Metastatic Liver Carcinoma in the Lung (tissue), 2 donors: ENCODE measurements around a stretch of chr9.

- PRO-cap, 2 experiments, result no peak in any of the 2 experiments
Measured at GRCh38 chr9:37827963-37828654, 27.5 kb downstream of the DCAF10 start.

DNA sequence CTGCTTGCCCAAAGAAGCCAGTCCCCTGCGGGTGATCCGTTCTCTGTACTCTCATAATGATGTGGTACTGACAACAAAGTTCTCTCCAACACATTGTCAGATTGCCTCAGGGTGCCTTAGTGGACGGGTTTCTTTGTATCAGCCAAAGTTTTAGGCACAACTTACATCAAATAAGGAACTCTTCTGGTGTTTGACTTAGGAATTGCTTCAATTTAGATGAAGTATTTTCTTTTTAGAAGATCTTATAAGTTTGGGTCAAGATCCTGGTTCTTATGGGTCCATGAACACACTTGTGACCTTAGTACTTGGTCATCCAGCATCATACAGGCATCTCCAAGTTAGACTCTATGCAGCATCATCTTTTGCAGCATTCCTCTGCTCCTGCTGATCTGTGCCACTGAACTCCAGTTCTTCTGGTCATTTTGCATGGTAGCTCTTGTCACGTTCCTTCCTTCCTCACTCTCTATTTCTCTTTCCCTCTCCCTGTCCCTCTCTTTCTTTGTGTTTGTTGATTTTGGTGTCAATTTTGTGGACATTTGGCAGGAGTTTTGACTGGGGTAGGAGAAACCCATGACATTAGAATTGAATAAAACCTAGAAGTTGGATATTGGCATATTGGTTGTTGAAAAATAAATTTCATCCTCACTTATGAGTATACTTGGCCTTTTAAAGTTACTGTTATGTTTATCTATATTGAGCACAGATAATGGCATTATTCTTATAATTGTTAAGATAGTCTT lies 42.4 kb downstream of the SLC25A51 start:
- PRO-cap, 2 experiments, result no peak in any of the 2 experiments

- PRO-cap, 2 experiments, result no peak in any of the 2 experiments
Measured at GRCh38 chr9:37938339-37939421, 34.8 kb upstream of the SLC25A51 start.

GRCh38 chr9:38060696-38061058 lies 8.3 kb downstream of the SHB start:
- PRO-cap, 2 experiments, result no peak in any of the 2 experiments

- PRO-cap, 2 experiments, result no peak in any of the 2 experiments
Measured at GRCh38 chr9:38063912-38064650, 4.9 kb downstream of the SHB start.

GRCh38 chr9:38649705-38650477 lies 29.5 kb upstream of the ANKRD18A start:
- PRO-cap, 2 experiments, result no peak in any of the 2 experiments

DNA sequence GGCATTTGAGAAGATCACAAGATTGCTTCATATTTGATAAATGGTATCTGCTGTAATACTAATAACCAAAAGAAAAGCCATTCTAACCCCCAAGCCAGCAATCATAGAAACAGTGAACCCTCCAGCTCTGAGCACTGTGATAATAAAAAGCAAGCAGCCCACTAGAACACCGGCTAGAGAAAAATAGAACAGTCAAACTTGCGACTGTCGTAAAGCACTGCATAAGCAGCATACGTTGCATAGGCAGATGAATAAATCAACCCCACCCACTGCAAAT lies 31.9 kb upstream of the ANKRD18A start:
- PRO-cap, 2 experiments, result no peak in any of the 2 experiments

DNA sequence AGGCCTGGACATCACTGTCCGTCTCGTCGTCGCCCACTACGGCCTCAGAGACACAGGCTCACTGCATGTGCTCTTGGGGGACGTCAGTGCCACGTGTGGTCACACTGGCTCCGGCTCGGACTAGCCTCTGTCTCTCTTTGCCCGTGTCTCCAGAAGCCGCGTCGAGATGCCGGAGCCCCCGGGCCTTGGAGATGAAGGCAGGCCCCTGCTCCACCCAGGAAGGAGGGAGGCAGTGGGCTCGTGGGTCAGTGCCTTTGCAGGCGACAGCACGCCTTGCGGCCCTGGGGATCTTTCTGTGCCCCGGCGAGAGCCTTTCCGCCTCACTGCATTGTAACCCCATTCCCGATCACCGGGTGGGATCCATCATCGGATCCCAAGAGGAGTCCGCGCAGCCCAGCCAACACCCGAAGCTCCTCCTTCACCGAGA lies 169.1 kb upstream of the ZNG1F start:
- PRO-cap, 2 experiments, result no peak in any of the 2 experiments

GRCh38 chr9:41651007-41651244 lies 461.8 kb upstream of the ZNG1F start:
- PRO-cap, 2 experiments, result no peak in any of the 2 experiments

DNA sequence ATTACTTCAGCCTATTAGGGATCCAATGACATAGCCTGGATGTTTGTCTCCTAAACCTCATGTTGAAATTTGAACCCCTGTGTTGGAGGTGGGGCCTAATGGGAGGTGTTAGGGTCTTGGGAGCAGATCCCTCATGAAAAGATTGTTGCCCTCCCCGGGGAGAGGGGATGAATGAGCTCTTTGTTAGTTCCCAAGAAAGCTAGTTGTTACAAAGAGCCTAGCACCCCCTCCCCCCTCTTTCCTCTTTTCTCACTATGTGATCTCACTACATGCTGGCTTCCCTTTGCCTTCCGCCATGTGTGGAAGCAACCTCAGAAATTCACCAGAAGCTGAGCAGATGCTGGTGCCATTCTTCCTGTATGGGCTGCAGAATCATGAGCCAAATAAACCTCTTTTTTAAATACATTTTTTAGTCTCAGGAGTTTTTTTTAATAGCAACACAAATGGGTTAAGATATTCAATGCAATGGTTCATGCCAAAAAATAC lies 123.2 kb downstream of the SPATA31A6 start:
- PRO-cap, 2 experiments, result no peak in any of the 2 experiments

DNA sequence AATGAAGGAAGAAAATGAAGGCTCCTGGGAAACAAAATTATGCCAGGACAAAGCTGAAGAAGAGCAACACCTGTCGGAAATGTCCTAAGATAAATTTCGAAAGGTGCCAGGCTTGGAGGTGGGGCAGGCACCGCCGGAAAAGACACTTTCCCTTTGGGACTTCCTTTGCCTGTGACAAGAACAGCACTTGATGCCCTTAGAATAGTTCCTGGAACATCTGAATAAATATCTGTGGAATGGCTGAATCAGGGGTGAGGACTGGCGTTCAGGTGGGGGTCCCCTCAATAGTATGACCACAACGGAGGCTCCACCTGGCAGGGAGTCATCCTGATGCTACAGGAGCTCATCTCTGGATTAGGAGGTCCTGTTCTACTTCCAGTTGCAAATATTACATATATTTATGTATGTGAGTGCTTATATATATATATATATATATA lies 608.6 kb downstream of the SPATA31A6 start:
- PRO-cap, 2 experiments, result peak in 1 of 2 experiments; most common minus-strand start position 142 of the sequence (in 1)

- PRO-cap, 2 experiments, result no peak in any of the 2 experiments
Measured at GRCh38 chr9:43125856-43126567, 942.6 kb downstream of the SPATA31A6 start.

GRCh38 chr9:61555059-61555345 lies 365.2 kb downstream of the SPATA31A7 start:
- PRO-cap, 2 experiments, result no peak in any of the 2 experiments

GRCh38 chr9:62830956-62831227 lies 1641.1 kb downstream of the SPATA31A7 start:
- PRO-cap, 2 experiments, result no peak in any of the 2 experiments

DNA sequence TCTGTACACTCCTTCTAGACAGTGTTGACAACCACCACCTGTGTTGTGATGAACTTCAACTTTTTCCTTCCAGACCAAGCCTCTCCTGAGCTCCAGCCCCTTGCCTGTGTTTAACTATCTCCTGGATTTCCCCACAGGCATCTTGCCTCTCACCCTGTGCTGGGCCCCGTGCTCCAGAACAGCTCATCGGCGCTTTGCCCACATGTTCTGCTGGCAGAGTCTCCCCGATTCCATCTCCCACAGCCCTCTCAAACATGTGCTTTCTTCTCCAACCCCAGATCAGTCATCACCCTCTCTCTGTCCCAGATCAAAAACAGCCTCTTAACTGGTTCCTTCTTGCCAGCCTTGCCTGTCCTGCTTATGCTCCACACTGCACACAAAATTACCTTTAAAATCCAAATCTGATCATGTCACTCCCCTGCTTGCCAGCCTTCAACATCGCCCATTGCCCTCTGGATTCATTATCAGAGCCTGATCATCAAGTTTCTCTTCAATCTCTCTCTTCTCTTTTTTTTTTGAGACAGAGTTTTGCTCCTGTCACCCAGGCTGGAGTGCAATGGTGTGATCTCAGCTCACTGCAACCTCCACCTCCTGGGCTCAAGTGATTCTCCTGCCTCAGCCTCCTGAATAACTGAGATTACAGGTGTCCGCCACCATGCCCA lies 1959.2 kb downstream of the FOXD4L5 start:
- PRO-cap, 2 experiments, result no peak in any of the 2 experiments

- PRO-cap, 2 experiments, result no peak in any of the 2 experiments
Measured at GRCh38 chr9:63703698-63704177, 1581.3 kb downstream of the FOXD4L5 start.

- PRO-cap, 2 experiments, result peak in 2 of 2 experiments; most common plus-strand start chr9:63817267 (in 1); most common minus-strand start chr9:63817303 (in 2)
Measured at GRCh38 chr9:63817097-63818021, 1467.7 kb downstream of the FOXD4L5 start.

DNA sequence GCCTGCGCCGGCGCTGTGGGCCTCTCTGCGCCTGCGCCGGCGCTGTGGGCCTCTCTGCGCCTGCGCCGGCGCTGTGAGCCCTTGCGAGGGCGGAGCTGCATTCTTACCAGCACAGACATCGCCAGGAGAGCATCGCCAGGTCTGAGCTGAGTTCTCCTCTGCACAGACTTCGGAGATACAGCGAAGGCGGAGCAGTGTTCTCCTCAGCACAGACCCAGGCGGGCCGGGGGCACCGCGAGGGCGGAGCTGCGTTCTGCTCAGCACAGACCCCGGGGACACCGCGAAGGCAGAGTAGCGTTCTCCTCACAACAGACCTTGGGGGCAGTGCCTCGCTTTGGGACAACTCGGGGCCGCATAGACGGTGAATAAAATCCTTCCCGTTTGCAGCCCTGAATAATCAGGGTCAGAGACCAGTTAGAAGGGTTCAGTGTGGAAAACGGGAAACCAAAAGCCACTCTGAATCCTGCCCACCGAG lies 1268.1 kb downstream of the FOXD4L5 start:
- PRO-cap, 2 experiments, result peak in 1 of 2 experiments; most common plus-strand start position 106 of the sequence (in 1)

- PRO-cap, 2 experiments, result no peak in any of the 2 experiments
Measured at GRCh38 chr9:64724245-64724752, 560.7 kb downstream of the FOXD4L5 start.

- PRO-cap, 2 experiments, result no peak in any of the 2 experiments
Measured at GRCh38 chr9:65811244-65811874, 74.4 kb downstream of the FOXD4L4 start.